ENCODE results near the genes SKA1 and ELAC1.

- PRO-cap: no peak
- RRBS: no CpG with 5 or more reads among the region's 25 CpGs
Measured at GRCh38 chr18:50297721-50298395, 10.4 kb upstream of the CXXC1 start.

- PRO-cap: bidirectional peak, plus-strand start at chr18:50375147, minus-strand start at chr18:50374878
- RRBS: under 1% methylated on average over 19 of the region's 49 CpGs
Measured at GRCh38 chr18:50374699-50375444, at the start of gene SKA1. SKA1 (plus strand) TSS chr18:50375046.

DNA sequence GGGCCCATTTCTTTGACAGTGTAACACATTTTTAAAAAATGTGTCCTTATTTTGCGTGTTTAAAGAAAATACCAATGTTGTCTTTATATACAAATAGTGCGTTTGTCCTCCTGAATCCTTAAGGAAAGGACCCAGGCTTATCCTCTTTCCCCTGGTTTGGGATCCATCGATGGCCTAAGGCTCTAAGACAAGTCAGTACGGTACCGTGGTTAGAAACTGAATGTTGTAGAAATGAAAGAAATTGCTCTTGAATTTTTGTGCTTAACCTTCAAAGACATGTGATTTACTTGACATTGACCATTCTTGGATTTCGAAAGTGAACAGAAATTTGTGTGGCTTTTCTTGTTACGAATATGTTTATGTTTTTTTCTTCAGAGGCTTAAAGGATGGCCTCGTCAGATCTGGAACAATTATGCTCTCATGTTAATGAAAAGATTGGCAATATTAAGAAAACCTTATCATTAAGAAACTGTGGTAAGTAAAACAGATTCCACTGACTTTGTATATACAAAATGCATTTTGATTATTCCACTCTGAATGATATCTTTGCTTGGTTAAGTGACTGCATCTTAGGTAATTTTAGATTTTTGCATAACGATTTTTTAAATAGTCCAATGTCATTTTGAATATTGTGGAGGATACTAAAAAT, 723 bp downstream of the SKA1 start:
- PRO-cap: no peak
- RRBS: no CpG with 5 or more reads among the region's 9 CpGs

- PRO-cap: no peak
- RRBS: no CpG with 5 or more reads among the region's 9 CpGs
Measured at GRCh38 chr18:50679704-50680060, 119.8 kb downstream of the MAPK4 start.

GRCh38 chr18:50944257-50944600, 23.6 kb upstream of the ELAC1 start:
- PRO-cap: no peak
- RRBS: no CpG with 5 or more reads among the region's 2 CpGs

DNA sequence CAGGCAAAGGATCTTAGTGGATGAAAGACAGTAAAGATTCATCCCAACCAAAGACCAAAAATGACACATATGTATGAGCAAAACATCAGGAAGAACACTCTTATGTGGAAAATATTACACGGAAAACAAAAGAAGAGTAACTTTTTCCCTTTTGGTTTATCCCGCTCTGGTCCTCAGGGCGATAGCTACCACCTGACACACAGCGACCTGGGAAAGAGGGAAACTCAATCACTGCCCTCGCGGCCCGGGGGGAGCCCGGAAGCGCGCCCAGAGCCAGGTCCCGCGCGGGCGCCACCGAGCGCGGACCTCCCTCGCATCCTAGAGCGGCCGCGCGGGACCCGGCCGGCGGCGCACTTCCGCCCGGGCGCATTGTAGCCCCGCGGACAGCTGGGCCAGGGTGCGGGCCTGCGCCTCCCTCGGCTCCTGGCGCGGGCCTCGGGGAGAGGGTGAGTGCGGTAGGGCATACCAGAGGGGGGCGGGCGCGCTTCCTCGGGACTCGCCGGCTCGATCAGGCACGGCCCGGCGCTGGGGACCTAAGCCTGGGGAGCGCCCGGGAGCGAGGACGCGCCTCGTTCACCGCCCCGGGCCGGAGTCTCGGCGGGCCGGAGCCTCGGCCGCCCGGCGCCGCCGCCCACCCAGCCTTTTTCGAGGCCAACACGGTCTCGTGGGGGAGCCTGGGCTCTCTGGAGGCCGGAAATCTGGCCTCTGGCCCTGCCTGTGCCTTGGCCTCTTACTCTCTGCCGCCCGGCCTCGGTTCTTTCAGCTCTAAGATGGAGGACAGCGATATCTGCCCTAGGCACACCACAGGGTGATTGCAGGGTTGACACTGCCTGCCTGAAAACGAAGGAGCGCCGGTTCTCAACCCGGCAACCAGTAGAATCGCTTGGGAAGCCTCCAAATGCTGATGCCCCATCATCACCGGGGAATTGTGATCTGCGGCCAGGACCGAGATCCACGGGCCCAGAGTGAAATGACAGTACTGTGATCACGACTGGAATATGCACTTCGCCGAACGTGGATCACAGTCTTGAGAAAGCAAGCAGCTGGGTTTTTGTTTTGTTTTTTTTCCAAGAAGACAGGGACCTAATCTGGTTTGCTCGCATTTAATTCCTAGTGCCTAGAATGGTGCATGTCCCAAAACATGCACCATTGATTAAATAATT, at the start of gene ELAC1:
Gene ELAC1 (plus strand): TSS at position 372 of the 1,163 bp plus-strand sequence.
- PRO-cap: bidirectional peak, plus-strand start at position 372 of the sequence, minus-strand start at position 344 of the sequence; bidirectional peak, plus-strand start at position 876 of the sequence, minus-strand start at position 810 of the sequence
- RRBS: 1% methylated on average over 26 of the region's 88 CpGs

- PRO-cap: no peak
- RRBS: no CpG with 5 or more reads among the region's 2 CpGs
Measured at GRCh38 chr18:51083078-51083777, 53.2 kb downstream of the SMAD4 start.

- PRO-cap: bidirectional peak, plus-strand start at chr18:54149235, minus-strand start at chr18:54149129; bidirectional peak, plus-strand start at chr18:54149552, minus-strand start at chr18:54149485
- RRBS: no CpG with 5 or more reads among the region's 6 CpGs
Measured at GRCh38 chr18:54149191-54149850, 75.1 kb downstream of the MBD2 start.

DNA sequence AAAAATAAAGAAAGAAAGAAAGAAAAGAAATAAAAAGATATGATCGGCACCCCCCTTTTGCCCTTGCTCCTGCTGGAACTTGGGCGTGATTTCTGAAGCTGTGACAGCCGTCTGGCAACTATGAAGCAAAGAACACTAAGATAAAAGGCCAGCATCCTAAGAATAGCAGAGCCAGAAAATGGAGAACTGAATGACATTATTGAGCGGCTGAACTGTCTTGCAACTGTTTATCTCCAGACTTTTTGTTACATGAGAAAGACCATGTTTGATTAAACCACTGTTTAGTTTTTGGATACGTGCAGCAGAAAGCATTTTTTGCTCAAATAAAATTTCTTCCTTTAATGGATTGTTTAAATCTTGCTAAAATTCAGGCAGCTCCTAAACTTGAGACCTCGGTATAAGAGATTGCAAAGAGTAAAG, 8.1 kb upstream of the MBD2 start:
- PRO-cap: no peak
- RRBS: no CpG with 5 or more reads among the region's 6 CpGs

DNA sequence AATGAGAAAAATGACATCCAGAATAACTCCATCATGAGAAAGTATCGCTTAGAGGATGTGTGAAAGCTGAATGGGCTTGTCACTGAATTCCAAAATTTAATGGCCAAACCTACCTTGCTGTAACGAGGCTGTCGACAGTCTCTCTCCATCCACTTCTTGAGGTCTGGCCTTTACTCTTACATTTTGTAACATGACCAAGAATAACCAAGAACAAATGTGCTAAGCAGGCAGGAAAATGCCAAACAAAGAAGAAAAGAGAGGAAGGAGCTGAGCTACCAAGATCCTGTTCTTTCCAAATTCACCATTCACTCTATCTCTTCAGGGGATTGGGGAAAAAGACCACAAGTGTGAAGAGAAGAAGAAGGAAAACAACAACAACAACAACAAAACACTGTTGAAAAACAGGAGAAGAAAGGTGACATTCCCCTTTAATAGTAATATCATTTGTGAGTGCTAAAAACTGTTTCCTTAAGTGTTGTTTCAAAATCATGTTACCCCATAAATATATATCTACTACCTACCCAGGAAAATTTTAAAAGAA, 10.4 kb upstream of the MBD2 start:
- PRO-cap: no peak
- RRBS: no CpG with 5 or more reads among the region's 3 CpGs

DNA sequence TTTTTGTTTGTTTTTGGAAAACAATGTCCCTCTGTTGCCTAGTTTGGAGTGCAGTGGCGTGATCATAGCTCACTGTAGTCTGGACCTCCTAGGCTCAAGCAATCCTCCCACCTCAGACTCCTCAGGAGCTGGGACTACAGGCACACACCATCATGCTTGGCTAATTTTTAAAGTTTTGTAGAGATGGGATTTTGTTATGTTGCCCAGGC, 7.2 kb upstream of the POLI start:
- PRO-cap: no peak
- RRBS: no CpG with 5 or more reads among the region's 1 CpG

GRCh38 chr18:54776238-54776745, 52.0 kb upstream of the RAB27B start:
- PRO-cap: bidirectional peak, plus-strand start at chr18:54776565, minus-strand start at chr18:54776305
- RRBS: no CpG with 5 or more reads among the region's 3 CpGs

DNA sequence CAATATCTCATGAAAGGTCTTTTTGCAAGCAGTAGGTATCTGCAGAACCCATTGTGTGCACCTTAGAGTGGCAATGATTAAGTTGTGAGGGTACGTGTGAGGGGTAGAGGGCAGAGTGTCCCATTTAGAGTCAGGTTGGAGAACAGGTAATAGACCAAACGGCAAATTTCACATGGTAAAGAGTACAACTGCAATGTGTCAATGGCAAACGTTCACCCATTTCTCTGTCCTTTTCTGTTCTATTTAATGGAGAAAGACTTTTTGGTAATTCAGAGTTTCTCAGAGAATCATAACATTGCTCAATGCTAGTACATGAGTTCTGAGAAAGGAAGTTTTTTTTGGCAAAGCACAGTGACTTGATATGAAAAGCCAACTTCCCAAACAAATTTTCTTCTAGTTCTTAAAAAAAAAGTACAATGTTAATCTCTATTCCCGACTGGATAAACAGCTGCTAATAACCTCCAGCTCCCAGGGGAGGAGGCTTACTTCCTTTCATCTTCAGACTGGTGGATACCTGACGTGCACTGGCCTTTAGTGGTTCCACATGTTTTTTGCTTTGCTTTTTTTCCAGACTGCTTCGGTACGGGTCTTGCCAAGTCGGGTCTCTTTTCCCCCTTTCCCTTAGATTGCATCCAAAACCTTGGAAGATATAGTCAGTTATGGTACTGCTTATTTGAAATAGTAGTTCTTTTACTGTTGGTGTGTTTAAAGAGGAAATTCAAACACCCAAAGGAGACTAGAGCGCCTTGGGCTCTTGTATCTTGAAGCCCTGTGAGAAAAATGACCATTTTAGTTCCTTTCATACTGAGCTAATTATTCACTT, 284.6 kb upstream of the CCDC68 start:
- PRO-cap: no peak
- RRBS: no CpG with 5 or more reads among the region's 9 CpGs

- PRO-cap: no peak
- RRBS: no CpG with 5 or more reads among the region's 8 CpGs
Measured at GRCh38 chr18:55404772-55405270, 183.2 kb downstream of the TCF4 start.

GRCh38 chr18:55489572-55490082, 98.4 kb downstream of the TCF4 start:
- PRO-cap: no peak
- RRBS: no CpG with 5 or more reads among the region's 8 CpGs

GRCh38 chr18:55585651-55586306, 2.2 kb downstream of the TCF4 start:
- PRO-cap: no peak
- RRBS: no CpG with 5 or more reads among the region's 10 CpGs

DNA sequence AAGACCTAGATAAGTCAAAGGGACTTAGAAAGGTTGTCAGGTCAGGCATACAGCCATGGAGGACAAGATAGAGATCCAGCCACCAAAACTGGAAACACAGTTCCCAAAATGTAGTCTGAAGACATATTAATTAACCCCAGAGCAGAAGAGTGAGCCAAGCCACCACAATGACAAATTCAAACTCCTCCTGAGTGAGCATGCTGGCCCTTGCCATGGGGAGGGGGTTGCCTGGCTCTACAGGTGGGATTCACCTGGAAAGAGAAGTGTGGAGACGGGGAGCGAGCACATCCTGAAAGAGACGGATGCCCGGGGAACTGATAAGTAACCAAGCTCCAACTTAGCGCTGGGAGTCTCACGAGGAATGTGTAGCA, 151.1 kb downstream of the TXNL1 start:
- PRO-cap: no peak
- RRBS: no CpG with 5 or more reads among the region's 6 CpGs

GRCh38 chr18:56562421-56562772, 76.0 kb downstream of the TXNL1 start:
- PRO-cap: no peak
- RRBS: no CpG with 5 or more reads among the region's 5 CpGs

DNA sequence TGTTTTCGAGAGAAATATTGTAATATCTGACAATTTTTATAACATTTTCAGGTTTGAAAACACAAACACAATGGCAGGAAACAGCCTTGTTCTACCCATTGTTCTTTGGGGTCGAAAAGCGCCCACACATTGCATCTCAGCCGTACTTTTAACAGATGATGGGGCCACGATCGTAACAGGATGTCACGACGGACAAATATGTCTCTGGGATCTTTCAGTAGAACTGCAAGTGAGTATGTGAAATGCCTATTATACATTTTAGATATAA, 21.2 kb downstream of the WDR7 start:
- PRO-cap: no peak
- RRBS: no CpG with 5 or more reads among the region's 8 CpGs

GRCh38 chr18:56873595-56874291, 222.6 kb downstream of the WDR7 start:
- PRO-cap: no peak
- RRBS: no CpG with 5 or more reads among the region's 4 CpGs

Data from MCF 10A (cell line).